HepG2 (cell line): ENCODE data around the gene ADH1B.

DNA sequence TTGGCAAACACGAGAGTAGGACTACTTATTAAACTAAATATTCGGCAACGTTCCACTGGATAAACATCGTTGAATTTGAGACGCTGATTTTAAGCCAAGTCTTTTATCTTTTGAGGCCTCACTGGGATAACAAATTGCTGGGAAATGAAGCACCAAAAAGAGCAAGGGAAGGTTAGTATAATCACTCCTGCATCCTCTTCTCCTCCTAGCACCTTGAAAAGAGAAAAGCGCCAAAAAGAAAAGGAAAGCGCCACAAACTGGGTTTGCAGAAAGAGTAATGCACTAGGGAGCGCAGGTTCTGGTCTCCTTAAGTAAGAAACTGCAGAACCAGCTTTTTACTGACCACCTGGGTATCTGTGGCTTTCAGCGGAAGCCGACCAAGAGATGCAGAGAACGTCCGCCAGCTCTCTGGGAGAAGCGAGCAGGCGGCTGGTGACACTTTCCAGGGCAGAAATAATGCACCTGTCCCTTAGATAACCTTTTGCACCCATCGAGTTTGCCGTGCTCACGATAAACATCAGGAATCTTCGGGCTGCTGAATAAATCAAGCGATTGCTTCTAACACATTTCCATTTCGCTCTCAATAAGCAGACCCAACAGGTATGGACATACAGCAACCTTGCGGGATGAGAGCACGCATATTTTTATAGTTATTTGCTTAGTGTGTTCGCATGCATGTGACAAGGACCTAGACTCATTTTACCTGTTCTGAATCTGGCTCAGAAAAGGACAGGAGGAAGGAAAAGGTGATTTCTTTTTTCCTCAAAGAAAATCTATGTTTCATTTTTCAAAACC lies 3.5 kb downstream of the ATOH1 start:
- RRBS, 2 experiments, result no CpG with 5 or more reads among the region's 23 CpGs
CAGE:
- cytosol, long polyA minus RNA, result no peak
- cytosol, long polyA plus RNA, result no peak
- long polyA plus RNA, result no peak
- nucleus, long polyA minus RNA, result no peak
- nucleus, long polyA plus RNA, result no peak

- RRBS, 2 experiments, result no CpG with 5 or more reads among the region's 11 CpGs
CAGE:
- cytosol, long polyA minus RNA, result no peak
- cytosol, long polyA plus RNA, result no peak
- long polyA plus RNA, result no peak
- nucleus, long polyA minus RNA, result no peak
- nucleus, long polyA plus RNA, result no peak
These were observed 59.7 kb upstream of the SMARCAD1 start for GRCh38 chr4:94147953-94148455.

DNA sequence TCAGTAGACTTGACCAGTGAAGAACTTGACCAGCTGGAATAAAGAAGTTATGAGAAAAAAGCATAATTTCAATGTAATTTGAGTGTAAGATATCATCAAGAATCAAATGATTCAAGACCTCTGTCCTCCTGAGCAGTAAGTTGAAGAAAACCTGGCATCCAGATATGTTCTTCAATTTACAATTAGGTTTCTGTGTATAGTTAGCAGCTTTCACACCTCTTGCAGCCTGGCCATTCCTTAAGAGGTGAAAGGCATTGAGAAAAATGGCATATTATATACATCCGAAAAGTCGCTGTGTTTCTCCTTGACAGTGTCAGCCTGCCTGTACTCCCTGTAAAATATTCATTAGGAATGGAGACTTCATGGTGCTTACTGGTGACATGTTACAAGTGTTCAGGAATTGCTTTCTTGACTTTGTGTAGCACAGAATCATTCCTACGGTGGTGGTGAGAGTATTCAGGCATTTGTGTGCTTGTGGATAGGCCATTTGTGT lies 35.6 kb downstream of the PDLIM5 start:
- RRBS, 2 experiments, result no CpG with 5 or more reads among the region's 3 CpGs
CAGE:
- cytosol, long polyA minus RNA, result no peak
- cytosol, long polyA plus RNA, result no peak
- long polyA plus RNA, result no peak
- nucleus, long polyA minus RNA, result no peak
- nucleus, long polyA plus RNA, result no peak

DNA sequence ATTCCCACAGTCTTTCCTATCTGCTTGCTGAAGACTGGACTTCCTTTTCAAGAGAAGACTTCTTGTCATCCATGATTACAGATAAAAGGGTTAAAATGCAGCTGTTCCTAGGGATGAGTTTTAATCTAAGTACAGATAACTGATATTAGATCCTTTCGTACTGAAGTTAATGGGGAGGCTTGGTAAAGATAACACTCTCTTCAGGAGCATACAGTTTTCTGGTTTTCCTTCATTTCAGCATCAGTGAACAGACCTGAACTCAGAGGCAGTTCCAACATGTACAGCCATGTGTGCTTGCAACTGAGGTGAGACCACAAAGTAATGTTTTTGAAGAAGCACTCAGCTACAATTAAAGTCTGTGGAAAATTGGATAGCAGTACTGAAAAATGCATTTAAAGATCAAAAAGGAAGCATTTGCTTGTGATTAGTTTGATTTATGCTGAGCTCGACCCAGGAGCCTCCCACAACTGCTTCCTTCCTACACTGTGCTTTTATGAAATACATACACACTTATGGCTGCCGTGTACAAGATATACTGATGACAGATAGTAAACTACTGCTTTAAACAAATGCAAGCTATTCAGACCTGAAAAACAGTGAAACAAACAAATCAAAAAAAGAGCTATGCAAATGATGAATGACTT lies 68.2 kb downstream of the PDLIM5 start:
- RRBS, 2 experiments, result no CpG with 5 or more reads among the region's 3 CpGs
CAGE:
- cytosol, long polyA minus RNA, result no peak
- cytosol, long polyA plus RNA, result no peak
- long polyA plus RNA, result no peak
- nucleus, long polyA minus RNA, result no peak
- nucleus, long polyA plus RNA, result no peak

DNA sequence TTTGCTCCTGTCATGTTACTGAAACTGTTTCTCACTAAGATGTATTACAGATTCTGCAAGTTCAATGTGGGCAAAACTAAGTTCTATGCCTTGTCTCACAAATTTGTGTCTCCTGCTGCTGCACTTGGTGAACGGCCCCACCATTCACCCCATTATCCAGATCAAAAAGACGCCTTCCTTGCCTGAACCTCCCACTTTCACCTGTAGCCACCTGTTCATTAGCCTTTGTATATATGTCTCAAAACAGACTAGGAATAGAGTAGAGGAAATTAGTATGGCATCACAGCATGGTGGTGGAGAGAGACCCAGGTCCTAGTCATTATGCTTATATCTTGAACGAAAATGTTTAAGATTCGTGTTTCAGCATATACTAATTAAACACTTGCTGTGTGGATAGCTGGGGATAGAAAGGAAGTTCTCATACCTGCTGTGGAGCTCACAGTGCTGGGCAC lies 83.6 kb downstream of the PDLIM5 start:
- RRBS, 2 experiments, result no CpG with 5 or more reads among the region's 4 CpGs
CAGE:
- cytosol, long polyA minus RNA, result no peak
- cytosol, long polyA plus RNA, result no peak
- long polyA plus RNA, result no peak
- nucleus, long polyA minus RNA, result no peak
- nucleus, long polyA plus RNA, result no peak

DNA sequence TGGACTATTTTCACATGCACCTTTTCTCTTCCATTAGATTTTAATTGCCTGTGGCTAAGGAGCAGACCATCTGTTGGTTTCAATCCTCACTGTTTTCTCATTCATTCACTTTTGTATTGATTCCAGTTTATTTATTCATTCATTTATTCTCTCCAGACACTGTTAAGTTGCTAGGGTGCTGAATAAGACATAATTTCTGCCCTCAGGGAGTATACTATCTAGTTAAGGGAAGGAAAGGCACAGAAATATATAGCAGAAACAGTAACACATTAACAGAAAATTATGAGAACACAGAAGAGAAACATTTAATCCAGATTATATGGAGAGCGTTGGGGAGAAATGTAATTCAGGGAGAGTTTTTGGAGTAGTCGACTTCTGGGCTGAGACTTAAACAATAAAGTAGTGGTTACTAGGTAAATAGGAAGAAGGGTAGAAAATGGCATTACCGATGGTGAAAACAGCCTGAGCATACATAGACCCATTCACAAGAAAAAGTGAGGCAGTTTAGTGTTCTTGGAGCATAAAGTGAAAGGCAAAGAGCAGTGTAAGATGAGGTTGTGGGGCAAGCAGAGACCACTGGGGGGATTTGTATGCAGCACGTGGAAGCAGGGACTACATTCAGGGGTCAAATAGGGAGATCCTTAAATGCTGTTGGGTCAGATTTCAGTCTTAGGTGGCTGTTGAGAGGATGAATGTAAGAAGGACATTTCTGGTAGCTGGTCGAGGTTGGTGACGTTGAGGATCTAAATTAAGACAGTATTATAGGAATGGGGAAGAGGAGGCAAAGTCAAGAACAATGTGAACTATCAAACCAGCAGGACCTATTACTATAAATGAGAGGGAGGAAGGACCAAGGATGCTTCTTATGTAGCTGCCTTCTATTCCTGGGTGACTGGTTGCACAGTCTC lies 118.8 kb upstream of the BMPR1B start:
- RRBS, 2 experiments, result no CpG with 5 or more reads among the region's 6 CpGs
CAGE:
- cytosol, long polyA minus RNA, result no peak
- cytosol, long polyA plus RNA, result no peak
- long polyA plus RNA, result no peak
- nucleus, long polyA minus RNA, result no peak
- nucleus, long polyA plus RNA, result no peak

DNA sequence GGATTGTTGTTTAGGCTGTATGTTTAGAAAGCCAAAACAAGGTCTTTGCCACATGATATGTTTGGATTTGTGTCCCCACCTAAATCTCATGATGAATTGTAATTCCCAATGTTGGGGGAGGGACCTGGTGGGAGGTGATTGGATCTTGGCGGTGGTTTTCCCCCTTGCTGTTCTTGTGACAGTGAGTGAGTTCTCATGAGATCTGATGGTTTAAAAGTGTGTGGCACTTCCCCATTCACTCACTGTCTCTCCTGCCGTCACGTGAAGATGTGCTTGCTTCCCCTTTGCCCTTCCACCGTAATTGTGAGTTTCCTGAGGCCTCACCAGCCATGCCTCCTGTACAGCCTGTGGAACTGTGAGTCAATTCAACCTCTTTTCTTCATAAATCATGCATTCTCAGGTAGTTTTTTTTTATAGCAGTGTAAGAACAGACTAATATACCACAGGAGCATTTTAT lies 304.0 kb downstream of the BMPR1B start:
- RRBS, 2 experiments, result no CpG with 5 or more reads among the region's 4 CpGs
CAGE:
- cytosol, long polyA minus RNA, result no peak
- cytosol, long polyA plus RNA, result no peak
- long polyA plus RNA, result no peak
- nucleus, long polyA minus RNA, result no peak
- nucleus, long polyA plus RNA, result no peak

DNA sequence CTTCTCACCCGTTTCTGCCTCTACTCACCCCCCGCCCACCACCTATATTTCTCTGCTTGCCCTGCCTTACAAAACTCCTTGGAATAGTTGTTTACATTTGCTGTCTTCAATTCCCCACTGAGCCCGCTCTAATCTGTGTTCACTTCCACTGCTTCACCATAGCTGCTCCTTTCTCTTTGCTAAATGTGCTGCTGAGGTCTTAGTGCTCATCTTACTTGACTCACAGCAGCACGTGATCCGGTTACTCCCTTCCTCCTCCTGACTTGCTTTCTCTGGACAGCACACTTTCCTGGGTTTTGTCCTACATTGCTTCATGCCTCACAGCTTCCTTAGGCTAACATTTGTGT lies 293.0 kb downstream of the UNC5C start:
- RRBS, 2 experiments, result no CpG with 5 or more reads among the region's 5 CpGs
CAGE:
- cytosol, long polyA minus RNA, result no peak
- cytosol, long polyA plus RNA, result no peak
- long polyA plus RNA, result no peak
- nucleus, long polyA minus RNA, result no peak
- nucleus, long polyA plus RNA, result no peak

- RRBS, 2 experiments, result no CpG with 5 or more reads among the region's 5 CpGs
CAGE:
- cytosol, long polyA minus RNA, result no peak
- cytosol, long polyA plus RNA, result no peak
- long polyA plus RNA, result no peak
- nucleus, long polyA minus RNA, result no peak
- nucleus, long polyA plus RNA, result no peak
These were observed 41.0 kb downstream of the UNC5C start for GRCh38 chr4:95507587-95508292.

DNA sequence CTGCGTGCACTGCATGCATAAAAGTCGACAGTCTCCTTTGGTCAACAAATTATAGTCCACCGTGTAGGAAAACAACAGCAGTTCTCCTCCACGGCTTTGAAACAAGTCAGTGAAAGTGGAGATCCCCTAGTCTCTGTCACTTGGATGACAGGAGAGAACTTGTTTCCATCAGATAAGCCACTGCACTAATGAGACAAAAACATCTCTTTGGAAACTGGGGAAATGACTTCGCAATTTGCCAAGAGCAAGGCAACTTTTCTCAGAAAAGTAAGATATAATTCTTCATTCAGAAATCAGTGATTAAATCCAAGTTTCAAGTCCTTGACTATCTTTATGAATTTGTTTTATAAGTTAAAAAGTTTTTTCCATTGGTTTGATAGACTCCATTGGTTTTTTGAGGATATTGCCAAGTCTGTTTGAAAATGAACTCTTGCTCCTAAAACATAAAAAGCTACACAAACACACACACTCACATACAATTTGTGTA lies 9.5 kb downstream of the UNC5C start:
- RRBS, 2 experiments, result no CpG with 5 or more reads among the region's 5 CpGs
CAGE:
- cytosol, long polyA minus RNA, result no peak
- cytosol, long polyA plus RNA, result no peak
- long polyA plus RNA, result no peak
- nucleus, long polyA minus RNA, result no peak
- nucleus, long polyA plus RNA, result no peak

- RRBS, 2 experiments, result no CpG with 5 or more reads among the region's 20 CpGs
CAGE:
- cytosol, long polyA minus RNA, result no peak
- cytosol, long polyA plus RNA, result no peak
- long polyA plus RNA, result no peak
- nucleus, long polyA minus RNA, result no peak
- nucleus, long polyA plus RNA, result no peak
These were observed 533 bp downstream of the UNC5C start for GRCh38 chr4:95548275-95548604.

DNA sequence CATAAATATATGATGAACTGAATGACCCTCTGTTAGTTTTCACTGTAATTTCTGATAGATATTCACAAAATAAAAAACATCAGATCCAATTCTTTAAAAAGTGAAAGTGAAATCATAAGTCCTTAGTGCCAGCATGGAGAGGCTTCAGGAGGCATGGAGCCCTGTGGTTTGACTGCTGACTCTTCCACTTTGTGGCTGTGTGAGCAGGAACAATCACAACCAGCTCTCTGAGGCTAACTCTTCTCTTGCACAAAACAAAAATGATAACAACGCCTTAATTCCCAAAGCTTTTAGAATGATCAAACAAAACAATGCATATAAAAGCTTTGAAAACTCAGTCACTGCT lies 1144.0 kb downstream of the PDHA2 start:
- RRBS, 2 experiments, result no CpG with 5 or more reads among the region's 1 CpG
CAGE:
- cytosol, long polyA minus RNA, result no peak
- cytosol, long polyA plus RNA, result no peak
- long polyA plus RNA, result no peak
- nucleus, long polyA minus RNA, result no peak
- nucleus, long polyA plus RNA, result no peak

- RRBS, 2 experiments, result 1% methylated on average over 23 of the region's 63 CpGs
CAGE:
- cytosol, long polyA minus RNA, result no peak
- cytosol, long polyA plus RNA, result no peak
- long polyA plus RNA, result no peak
- nucleus, long polyA minus RNA, result no peak
- nucleus, long polyA plus RNA, result no peak
These were observed 848 bp upstream of the RAP1GDS1 start for GRCh38 chr4:98260000-98261071.

GRCh38 chr4:98661586-98662085 lies 3.2 kb upstream of the TSPAN5 start:
- RRBS, 2 experiments, result no CpG with 5 or more reads among the region's 3 CpGs
CAGE:
- cytosol, long polyA minus RNA, result no peak
- cytosol, long polyA plus RNA, result no peak
- long polyA plus RNA, result no peak
- nucleus, long polyA minus RNA, result no peak
- nucleus, long polyA plus RNA, result no peak

DNA sequence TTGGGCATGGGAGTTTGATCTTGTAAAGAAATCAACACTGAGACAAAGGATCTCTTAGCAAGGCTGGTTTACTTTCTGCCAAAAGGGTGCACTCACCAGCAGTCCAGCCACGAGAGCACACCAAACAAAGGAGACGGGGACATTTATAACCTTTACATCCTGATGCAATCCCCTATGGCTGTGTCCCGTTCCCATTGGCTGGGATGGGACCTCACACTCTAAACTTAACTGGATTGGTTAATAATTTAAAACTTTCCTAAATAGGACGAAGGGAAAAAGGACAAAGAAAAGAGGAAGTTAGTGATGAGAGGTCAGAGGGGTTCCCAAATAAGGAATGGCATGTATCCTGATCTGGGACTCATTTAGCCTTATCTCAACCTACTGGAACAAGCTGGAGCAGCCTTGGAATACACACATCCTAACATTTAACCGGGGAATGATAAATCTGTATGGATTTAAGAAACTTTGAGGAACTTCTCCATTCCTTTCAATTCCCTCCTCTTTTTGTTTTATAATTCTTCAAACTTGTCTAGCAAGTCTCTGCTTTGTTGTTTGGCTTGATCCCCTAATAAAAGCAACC lies 18.0 kb downstream of the METAP1 start:
- RRBS, 2 experiments, result no CpG with 5 or more reads among the region's 5 CpGs
CAGE:
- cytosol, long polyA minus RNA, result no peak
- cytosol, long polyA plus RNA, result no peak
- long polyA plus RNA, result no peak
- nucleus, long polyA minus RNA, result no peak
- nucleus, long polyA plus RNA, result no peak

DNA sequence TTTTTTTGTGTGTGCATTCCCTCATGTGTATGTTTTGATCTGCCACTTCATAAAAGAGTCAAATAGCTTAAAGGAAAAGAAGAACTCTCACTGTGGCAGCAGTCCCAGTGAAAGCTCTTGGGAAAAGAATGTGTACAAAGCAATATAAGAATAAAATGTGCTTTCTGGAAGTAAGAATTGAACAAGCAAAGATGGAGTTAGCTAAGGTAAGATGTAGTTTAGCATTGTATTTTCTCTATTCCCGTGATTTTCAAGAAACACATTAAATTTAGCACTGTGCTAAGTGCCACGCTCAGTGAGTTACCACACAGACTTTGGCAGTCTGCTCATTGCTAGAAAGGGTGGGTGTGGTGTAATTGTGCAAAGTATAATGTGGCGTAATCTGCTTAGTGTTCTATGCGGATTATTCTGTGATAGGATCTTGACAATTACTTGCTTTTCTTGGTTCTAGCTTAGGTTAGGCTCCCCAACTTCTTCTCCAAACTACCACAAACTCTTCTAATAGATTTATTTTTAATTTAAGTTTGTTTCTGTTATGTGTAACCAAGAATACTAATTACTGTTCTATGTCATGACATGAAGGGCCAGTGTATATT lies 13.5 kb downstream of the ADH6 start:
- RRBS, 2 experiments, result no CpG with 5 or more reads among the region's 4 CpGs
CAGE:
- cytosol, long polyA minus RNA, result no peak
- cytosol, long polyA plus RNA, result no peak
- long polyA plus RNA, result no peak
- nucleus, long polyA minus RNA, result no peak
- nucleus, long polyA plus RNA, result no peak

GRCh38 chr4:99305951-99306595 lies 15.1 kb downstream of the ADH1B start:
- RRBS, 2 experiments, result no CpG with 5 or more reads among the region's 8 CpGs
CAGE:
- cytosol, long polyA minus RNA, result no peak
- cytosol, long polyA plus RNA, result no peak
- long polyA plus RNA, result no peak
- nucleus, long polyA minus RNA, result no peak
- nucleus, long polyA plus RNA, result no peak

- RRBS, 2 experiments, result no CpG with 5 or more reads among the region's 6 CpGs
CAGE:
- cytosol, long polyA minus RNA, result no peak
- cytosol, long polyA plus RNA, result no peak
- long polyA plus RNA, result no peak
- nucleus, long polyA minus RNA, result no peak
- nucleus, long polyA plus RNA, result no peak
These were observed at the start of gene ADH1B for GRCh38 chr4:99321211-99321972. TSS of gene ADH1B (minus strand) at chr4:99321401.

- RRBS, 2 experiments, result no CpG with 5 or more reads among the region's 1 CpG
CAGE:
- cytosol, long polyA minus RNA, result no peak
- cytosol, long polyA plus RNA, result no peak
- long polyA plus RNA, result no peak
- nucleus, long polyA minus RNA, result no peak
- nucleus, long polyA plus RNA, result no peak
These were observed 9.3 kb downstream of the C4orf54 start for GRCh38 chr4:99648263-99648779.

DNA sequence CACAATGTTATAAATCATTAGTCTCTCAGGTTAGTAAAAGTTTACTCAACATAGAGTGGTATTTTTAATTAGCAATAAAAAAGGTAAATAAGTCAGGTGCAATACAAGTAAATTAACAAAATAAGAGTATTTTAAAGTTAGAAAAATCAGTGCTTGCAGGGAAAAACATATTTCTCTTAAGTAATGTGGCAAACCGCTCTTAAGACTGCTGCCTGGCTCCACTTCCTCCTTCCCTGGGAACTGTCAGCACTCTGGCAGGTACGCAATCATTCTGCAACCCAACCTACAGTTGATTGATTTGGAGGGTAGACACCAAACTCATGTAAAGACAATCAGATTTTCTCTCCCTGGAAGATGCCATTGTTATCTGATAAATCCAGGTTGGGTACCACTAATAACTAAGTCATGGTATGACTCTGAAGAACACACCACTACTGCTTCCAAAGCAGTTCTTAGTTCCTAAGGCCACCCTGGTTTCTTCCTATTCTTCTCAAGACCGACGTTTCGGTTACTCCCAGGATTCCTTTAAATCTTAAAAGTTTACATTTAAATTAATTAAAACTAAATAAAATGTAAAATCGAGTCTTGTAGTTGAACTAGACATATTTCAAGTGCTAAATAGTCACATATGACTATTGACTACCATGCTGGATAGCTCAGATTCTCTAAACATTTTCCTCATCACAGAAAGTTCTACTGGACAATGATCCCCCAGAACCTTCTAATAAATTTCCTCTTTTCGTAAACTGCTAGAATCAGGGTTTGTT lies 63.7 kb downstream of the PPP3CA start:
- RRBS, 2 experiments, result no CpG with 5 or more reads among the region's 7 CpGs
CAGE:
- cytosol, long polyA minus RNA, result no peak
- cytosol, long polyA plus RNA, result no peak
- long polyA plus RNA, result no peak
- nucleus, long polyA minus RNA, result no peak
- nucleus, long polyA plus RNA, result no peak